ENCODE measurements around a stretch of chr12.

DNA sequence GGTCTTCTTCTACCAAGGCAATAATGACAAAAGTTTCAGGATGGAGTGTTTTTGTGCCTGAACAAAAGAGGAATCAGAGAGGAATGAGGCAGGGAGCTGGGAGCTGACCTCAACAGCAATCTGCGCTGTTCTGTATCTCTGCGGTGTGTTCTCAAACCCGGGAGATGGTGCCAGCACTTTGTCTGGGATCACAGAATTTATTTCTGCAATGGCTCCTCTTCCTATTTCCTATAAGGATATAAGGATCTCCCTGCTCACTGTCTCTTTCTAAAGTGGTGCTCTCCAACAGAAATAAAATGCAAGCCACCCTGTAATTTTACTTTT is 474 bp upstream of the GLT8D2 start:
- PRO-cap, 2 experiments = no peak in any of the 2 experiments

DNA sequence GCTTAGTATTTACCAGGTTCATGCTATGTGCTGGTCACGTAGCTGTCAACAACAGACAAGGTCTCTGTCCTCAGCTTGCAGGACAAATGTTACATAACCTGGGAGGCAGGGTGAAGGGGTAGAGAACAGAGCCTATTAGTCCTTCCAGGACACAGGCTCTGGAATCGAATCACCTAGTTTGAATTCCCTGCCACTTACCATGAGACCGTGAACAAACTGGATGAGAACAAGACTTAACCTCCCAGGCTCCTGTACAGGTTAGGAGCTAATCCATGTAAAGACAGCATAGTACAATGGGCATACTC is 6.3 kb downstream of the NFYB start:
- PRO-cap, 2 experiments = no peak in any of the 2 experiments

GRCh38 chr12:104353977-104354413 is 50.5 kb downstream of the EID3 start:
- PRO-cap, 2 experiments = no peak in any of the 2 experiments

- PRO-cap, 2 experiments = no peak in any of the 2 experiments
Measured at GRCh38 chr12:104408451-104408920, 48.3 kb upstream of the CHST11 start.

GRCh38 chr12:104484559-104485022 is 27.8 kb downstream of the CHST11 start:
- PRO-cap, 2 experiments = no peak in any of the 2 experiments

DNA sequence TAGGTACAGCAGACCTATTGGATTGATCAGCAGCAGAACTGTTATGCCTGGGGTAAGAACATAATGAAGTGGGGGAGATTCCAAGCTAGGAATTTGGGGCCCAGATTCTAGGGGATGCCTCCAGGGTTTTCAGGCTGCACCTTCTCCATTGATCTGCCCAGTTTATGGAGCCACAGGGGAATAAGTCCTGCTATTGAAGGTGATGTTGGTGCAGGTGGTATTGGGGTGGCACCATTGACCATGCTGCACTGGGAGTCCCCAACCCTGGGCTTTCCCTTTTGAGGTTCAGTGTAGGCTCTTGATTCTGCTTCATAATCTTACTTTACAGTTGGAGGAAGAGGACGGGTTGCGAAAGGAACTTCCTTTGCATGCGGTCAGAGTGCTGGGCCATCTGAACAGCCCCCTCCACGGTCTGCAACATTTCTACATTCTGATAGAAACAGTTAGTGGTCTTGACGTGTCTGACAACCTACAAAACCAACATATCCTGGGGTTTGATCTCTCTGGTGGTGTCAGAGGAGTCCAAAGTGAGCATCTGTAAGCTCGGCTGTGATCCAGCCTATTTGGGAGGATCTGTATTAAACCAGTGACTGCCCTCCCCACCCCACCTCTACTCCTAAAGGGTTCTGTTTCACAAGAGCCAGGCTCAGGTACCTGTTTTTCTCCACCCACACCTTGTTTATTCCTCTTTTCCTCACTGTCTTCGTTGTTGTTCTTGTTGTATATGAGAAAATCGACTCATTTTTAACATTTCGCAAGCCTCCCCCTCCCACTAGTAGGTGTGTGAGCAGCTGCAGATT is 113.0 kb downstream of the CHST11 start:
- PRO-cap, 2 experiments = no peak in any of the 2 experiments

DNA sequence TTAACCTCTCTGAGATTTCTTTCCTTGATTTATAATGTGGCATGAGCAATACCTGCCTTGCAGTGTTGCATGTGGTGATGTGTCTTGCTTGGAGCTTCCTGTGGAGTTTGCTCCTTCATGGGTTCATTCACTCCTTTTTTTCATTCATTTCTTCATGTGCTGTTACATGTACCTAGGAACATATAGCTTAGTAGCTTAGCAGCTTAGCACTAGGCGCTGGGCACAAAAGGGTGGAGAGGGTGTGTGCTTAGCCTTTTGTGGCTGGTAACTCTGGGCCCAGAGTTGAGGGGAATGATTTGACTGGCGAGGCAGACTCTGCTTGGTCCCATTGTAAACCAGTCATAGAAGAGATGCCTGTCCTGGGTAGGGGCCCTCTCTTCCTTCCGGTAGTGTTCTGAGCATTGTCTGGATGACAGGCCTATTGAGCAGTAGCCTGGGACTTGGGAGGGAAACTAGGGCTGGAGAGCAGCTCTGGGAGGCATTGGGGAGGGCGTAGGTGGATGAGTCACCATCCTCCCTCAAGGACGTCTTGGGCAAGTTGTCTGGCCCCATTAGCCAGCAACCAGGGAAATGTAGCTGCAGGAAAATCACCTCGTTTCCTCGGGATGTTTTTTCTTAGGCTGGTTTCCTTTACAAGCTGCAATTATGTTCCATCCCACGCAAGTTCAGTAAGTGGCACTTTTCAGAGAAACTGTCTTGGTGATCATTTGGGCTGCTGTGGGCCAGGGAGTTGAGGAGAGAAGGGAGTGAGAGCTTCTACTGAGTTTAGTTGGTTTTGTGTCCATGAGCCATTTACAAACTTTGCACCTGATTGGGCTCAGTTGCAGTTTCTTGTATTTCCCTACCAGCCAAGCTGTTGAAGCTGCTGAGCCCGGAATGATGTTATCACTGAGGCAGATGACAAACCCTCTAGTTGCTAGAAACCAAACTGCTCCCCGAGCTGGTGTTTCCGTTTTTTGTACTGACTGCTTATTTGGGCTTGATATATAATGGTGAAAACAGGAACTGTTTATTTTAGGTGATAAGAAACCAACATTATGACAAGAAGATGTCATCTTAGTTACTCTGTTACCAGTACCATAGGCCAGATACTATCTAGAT is 147.4 kb downstream of the CHST11 start:
- PRO-cap, 2 experiments = peak in 1 of 2 experiments; most common plus-strand start position 551 of the sequence (in 1); most common minus-strand start position 330 of the sequence (in 1)

DNA sequence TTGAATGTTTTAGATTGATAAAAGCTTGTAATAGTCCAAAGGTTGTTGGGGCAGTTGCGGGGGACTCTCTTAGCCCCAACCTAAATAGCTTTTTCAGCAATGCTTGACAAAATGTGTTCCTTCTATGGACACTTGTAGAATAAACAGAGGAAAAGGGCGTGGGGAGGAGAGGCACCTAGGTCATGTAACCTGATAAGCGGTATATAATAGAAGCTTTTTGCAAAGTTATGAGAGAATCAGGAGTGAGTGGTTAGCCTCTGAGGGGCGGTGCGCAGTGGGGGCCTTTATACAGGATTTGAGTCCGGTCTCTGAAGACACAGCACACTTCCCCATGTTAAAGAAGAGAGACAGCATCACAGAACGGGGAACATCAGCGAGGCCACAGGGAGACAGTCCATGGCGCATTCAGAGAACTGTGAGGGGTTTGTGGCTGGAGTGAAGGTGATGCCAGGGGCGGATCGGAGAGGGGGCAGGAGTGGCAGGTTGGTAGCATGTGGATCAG is 150.6 kb downstream of the CHST11 start:
- PRO-cap, 2 experiments = no peak in any of the 2 experiments

GRCh38 chr12:104804351-104804843 is 153.7 kb downstream of the SLC41A2 start:
- PRO-cap, 2 experiments = no peak in any of the 2 experiments

GRCh38 chr12:105109558-105110292 is 2.2 kb downstream of the WASHC4 start:
- PRO-cap, 2 experiments = peak in 1 of 2 experiments; most common plus-strand start chr12:105110007 (in 1)

DNA sequence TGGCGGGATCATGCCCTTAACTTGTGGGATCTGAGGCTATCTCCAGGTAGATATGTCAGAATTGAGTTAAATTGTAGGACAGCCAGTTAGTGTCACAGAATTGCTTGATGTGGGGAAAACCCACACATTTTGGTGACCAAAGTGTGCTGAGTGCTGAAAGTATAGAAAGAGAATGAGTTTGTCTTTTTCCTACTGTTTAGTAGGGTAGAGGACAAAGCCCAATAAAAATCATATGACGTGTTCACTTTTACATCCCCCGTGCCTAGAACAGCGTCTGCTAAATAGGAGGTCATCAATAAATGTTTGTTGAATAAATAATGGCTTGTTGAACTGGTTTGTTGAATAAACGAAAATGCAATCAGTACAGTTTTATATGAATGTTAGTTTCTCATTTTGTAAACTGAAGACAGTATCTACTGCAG is 20.7 kb downstream of the APPL2 start:
- PRO-cap, 2 experiments = no peak in any of the 2 experiments

DNA sequence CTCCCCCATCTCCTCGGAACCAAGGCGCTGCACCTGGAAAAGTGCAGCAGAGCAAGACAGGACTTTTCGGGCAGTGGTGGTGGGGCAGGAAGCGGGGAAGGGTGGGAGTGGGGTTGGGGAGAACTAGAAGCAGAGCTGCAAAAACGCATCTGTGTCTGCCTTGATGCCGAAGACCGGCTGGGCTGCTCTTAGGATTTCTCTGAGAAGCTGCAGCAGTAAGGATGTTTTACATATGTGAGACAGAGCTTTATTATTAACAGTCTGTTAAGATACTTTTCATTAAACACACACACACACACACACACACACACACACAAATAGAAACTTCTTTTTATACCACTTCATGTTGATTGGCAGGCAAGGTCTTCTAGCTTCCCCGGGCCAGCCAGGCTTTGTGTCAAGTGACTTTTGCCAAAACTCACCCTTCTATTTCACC is 836 bp downstream of the C12orf75 start:
- PRO-cap, 2 experiments = no peak in any of the 2 experiments

DNA sequence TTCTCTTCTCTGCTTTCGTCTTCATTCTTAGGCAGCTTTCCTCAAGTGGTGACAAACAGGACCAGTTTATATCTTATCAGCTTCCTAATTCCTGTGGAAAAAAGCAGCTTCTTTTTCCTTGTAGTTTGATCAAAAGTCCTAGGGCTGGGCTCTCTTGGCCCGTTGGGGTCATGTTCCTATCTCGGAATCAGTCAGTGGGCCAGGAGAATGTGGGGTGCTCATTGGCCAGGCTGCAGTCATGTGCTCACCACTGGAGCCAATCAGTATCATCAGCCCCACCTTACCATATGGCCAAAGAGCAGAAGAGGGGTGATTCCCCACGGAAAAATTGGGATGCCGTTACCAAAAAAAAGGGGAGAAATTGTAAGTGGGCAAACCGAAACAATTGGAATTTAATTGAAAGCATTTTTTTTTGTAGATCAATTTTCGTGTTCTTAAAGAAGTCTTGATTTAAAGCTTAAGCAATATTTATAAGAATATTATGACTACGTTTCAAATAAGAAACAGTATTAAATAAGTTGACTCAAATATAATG is 22.8 kb downstream of the C12orf75 start:
- PRO-cap, 2 experiments = no peak in any of the 2 experiments

DNA sequence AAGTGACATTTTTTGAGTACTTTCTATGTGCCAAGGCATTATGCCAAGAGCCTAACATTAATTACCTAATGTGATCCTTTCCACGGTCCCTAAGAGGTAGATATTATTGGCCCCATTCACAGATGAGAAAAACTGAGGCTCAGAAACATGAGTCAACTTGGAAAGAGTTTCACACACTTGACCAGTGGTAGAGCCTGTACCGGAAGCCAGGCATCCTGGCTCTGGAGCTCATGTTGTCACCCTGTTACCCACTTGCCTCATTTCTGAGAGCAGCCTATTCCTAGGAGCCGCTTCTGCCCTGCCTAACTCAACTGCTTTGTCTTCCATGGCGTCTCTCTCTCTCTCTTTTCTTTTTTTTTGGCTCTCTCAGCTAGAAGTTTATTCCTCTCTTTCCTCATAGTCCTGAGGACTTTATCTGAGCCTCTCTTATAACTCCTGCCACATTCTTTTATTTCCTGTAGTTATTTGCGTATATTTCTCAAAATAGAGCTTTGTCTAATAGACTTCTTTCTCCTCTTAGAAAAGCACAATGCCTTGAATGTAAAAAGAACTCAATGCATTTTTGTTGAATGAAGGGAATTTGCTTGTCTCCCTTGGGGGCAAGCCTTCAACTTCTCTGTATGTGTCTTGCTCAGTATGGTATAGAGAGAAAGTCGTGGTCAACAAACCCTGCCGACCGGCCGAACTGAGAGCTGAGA is 136.2 kb downstream of the C12orf75 start:
- PRO-cap, 2 experiments = no peak in any of the 2 experiments

GRCh38 chr12:105741629-105742192 is 397.0 kb downstream of the NUAK1 start:
- PRO-cap, 2 experiments = peak in 1 of 2 experiments; most common plus-strand start chr12:105742098 (in 1); most common minus-strand start chr12:105741929 (in 1)

DNA sequence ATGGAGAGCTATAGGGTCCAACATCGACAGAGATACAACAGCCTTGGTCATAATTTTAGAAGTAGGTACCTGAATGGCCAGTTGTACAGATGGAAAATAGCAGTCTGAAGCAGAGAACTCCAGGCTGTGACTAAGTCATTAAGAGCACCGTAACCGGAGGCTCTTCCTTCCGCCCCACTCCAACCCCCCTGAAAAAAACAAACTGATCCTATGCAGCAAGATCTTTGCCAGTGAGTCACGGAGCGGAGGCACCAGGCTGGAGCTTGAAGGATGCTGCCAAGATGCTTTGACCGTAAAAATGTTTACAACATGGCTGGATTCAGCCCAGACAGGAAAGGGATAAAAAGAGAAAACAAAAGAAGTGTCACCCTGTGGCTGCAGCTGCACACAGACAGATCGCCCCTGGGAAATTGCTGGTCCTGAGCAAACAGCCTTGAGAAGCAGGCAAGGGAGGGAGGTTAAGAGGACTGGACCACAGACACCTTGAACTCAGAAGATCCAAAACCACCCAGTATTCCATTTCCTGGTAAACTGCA is 204.5 kb downstream of the NUAK1 start:
- PRO-cap, 2 experiments = no peak in any of the 2 experiments

DNA sequence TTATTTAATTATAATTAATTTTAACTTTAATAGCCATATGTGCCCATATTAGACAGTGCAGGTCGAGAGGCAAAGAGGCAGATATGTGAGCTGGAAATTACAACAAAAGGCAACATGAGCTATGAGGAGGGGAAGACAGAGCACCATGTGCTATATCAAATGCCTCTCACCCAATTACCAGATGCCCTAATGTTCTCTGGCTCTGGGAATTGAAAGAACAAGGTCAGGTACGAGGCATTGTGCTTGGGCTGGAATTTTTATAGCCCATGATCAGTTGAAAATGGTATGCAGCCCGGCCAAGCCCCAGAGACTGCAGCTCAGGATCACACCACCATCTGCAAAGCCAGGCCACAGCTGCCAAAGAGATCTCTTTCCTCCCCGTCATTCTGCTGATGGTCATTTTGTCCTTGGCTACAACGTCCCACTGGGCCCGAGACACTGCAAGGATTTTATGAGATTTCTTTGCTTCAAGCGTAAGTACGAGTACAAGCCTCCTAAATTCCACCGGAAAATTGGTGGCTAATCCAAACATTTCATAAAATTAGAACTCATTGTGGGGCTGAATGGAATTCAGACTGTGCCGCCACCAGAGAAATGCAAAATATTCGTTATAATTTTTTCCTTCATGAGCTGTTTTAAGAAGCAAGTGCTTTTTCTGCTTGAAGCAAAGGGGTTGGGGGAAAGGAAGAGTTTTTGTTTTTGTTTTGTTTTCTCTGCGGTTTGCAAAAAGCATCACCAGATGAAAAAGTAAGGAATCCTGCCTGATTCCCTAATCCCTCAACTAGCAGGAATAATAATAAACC is 15.1 kb downstream of the NUAK1 start:
- PRO-cap, 2 experiments = peak in 2 of 2 experiments; most common plus-strand start position 273 of the sequence (in 1); most common minus-strand start position 87 of the sequence (in 2)

- PRO-cap, 2 experiments = no peak in any of the 2 experiments
Measured at GRCh38 chr12:106135700-106136237, 3.0 kb downstream of the NUAK1 start.

DNA sequence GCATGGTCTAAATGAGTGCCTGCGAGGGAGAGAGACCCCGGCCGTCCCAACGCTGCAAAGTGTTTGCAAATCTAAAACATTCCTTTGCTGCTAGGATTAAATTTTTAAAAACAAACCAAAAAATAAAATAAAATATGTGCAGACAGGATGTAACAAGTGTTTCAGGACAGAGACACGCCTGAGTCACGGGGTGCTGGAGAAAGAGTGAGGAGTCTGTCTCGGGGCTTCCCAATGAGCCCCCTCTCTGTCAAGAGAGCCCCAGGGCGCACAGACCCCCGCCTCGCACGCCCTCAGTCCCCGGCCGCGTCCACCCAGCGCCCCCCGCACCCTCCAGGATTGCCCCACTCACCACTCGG is 711 bp downstream of the NUAK1 start:
- PRO-cap, 2 experiments = no peak in any of the 2 experiments

- PRO-cap, 2 experiments = peak in 2 of 2 experiments; most common plus-strand start chr12:106148371 (in 1); most common minus-strand start chr12:106148056 (in 2)
Measured at GRCh38 chr12:106147656-106148617, 9.2 kb upstream of the NUAK1 start.